Diencephalon (tissue), 2 donors: ENCODE results near the genes SEC61B, INVS and TEX10.

GRCh38 chr9:98978016-98978780, 34.5 kb downstream of the COL15A1 start:
- RAMPAGE, long total RNA: no peak

DNA sequence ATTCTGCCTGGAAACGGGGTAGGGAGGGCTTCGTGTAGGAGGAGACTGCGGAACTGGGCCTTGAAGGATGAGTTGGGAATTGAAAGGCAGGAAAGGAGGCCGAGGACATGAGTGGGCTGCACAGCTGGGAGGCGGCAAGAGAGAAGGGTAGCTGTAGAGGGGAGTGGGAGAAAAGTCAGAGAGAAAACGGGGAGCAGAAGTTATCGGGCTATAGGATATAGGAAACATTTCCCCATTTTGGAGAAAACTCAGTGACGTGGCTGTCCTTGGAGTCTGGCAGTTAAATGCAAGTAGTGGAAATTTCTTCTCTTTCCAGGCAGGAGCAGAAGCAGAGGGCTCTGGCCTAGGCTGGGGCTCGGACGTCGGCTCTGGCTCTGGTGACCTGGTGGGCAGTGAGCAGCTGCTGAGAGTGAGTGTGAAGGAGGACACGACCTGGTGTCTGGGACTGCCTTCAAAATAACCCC, 79.4 kb downstream of the COL15A1 start:
- RAMPAGE, long total RNA: no peak

DNA sequence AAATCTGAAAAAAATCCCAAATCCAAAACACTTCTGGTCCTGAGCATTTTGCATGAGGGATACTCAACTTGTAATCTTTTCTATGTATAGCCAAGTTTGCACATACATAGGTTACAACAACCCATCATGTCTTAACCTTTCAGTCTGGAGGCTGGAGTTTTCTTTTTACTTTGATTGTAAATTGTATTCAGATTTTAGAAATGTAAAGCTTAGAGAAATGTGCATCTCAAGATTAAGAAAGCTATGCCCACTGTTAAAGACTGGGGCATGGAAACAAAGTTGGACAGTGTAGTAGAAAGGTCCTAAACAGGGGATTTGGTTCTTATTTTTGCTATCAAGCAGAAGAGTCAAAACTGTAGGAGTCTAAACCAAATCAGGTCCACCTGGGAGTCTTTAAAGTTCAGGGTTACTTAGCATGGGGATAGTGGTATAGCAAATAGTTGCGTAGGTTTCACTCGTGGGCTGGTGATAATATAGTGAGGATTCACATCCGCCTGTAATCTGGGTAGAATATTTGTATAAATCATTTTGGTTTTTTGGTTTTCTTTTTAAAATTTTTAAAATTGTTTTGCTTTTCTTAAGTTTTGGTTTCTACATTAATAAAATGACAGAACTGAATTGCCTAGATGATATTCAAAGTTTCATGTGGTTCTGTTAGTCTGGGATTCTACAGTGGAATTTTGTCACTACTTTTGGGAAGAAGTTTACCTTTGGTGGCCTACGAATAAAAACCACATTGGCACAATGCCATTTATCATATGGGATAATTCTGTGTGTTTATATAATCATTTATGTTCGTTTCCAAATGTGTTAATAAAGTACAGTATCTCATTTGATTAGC, 18.4 kb downstream of the TGFBR1 start:
- RAMPAGE, long total RNA: no peak

DNA sequence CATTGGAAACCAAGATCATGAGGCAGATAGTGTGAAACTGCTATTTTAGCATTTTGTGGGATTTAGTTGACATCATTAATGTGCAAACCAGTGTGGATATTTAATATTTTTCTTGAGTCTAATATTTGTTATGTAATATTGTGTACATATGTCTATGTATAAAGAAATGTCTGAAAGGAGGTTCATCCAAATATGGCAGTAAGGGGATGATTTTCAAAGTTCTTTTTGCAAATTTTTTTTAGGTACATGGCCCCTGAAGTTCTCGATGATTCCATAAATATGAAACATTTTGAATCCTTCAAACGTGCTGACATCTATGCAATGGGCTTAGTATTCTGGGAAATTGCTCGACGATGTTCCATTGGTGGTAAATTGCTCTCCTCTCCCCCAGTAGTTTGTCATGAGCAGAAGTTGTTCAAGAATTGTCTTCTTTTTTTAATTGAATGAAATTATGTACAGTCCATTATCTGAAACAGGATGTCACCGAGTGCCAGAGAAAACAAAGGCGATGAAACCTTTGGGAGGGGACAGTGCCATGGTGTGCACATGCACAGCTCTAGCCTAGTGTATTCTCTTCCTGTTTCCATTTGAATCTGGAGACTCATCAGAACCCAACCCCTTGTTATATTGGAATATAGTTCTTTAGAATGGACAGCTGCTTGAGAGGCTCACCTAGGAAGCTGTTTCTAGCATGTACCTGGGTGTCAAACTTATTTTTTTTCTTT, 41.5 kb downstream of the TGFBR1 start:
- RAMPAGE, long total RNA: no peak

- RAMPAGE, long total RNA: start-site peak on the plus strand at chr9:99222263-99222443, 1,572 and 1,110 reads in 2 replicates
Observed at GRCh38 chr9:99222124-99223020, at the start of gene SEC61B. TSS of gene SEC61B (plus strand) at chr9:99222282.

GRCh38 chr9:99226227-99226561, 4.1 kb downstream of the SEC61B start:
- RAMPAGE, long total RNA: no peak

- RAMPAGE, long total RNA: no peak
Observed at GRCh38 chr9:99361783-99362303, 139.8 kb downstream of the SEC61B start.

DNA sequence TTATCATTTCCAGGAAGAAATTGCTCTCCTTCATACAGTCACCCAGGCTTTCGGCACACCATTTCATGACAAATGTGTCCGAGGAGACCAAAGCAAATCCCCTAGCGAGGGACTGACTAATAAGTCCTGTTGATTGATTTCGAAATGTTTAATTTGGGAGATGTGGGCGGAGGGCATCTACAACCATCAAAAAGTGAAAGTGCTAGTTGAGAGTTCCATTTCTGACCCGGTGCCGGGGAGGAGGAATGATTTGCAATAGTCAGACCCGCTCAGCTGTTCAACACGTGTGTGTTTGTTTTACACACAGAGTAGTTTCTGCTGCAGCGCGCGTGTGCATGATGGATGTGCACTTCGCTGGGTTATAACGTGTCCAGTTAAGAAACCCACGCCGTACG, 908 bp upstream of the NR4A3 start:
- RAMPAGE, long total RNA: no peak

DNA sequence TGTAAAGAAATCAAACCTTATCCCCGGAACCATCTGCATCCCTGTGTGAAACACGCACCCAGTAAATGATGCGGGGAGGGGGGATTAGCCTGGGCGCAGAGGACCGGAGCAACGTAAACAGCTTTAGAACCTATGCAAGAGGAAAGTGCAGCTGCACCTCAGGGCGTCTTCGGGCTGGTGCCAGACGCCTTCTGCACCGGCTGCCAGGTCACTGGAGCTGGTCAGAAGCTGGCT, 593 bp upstream of the NR4A3 start:
- RAMPAGE, long total RNA: no peak

DNA sequence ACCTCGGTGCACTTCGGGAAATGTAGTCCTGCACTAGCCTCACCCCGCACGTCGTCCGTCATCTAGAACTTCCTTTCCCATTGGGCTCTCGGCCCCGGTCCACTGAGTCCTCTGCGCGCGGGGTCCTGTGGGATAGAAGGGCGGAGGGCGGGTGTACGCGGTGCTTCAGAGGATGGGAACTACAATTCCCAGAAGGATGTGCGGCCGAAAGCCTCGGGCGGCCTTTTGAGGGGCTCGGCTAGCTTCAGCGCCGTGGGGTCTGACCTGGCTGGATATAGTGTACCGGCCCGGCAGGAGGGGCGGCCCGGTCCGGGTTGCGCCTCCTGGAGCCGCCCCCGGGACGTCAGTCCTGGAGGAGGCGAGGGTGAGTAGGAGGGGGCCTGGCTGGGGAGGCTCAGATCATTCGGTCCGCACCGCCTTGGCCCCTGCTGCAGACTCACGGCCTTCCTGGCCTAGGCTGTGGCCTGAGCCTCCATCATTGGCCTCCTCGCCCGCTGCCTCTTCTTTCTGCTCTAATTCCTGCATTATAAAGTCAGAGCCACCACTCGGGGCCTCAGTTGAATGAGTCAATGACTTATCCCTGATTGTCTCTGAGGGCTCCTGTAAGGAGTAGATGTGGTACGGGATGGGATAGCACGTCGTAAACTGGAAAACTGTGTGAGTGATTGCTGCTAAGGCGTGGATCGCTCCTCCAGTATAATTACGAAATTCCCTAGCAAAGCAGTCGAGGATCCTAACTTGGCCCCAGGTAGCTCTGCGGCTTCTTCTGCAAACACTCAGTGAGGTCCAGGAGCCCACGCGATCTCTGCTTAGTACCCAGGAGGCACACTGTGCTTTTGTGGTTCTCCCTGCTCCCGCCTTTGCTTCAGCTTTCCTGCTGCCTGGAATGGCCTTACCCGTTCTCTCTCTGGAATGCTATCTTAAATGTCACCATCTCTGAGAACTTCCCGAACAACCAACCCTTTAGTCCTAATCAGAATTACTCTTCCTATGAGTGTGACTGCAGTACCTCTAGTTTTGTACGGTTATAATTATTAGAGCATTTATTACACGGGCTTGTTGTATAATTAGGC, at the start of gene INVS:
INVS (plus strand) TSS at position 191 of the 1,073 bp plus-strand sequence.
- RAMPAGE, long total RNA: no peak

DNA sequence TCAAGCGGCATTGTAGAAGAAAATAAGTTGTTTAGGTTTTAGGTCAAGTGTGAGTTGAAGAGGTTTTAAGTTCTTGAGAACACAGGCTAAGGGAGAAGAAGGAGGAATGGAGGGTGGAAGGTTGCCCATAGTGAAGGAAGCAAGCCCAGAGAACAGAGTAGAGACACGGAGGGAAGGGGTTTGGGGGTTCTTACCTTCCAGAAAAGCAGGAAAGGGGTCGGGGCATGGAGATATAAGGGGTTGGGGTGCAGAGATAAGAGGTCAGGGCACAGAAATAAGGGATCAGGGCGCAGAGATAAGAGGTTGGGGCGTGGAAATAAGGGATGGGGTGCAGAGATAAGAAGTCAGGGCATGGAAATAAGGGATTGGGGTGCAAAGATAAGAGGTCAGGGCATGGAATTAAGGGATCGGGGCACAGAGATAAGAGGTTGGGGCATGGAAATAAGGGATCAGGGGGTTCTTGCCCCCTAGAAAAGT, 46.1 kb downstream of the INVS start:
- RAMPAGE, long total RNA: no peak

DNA sequence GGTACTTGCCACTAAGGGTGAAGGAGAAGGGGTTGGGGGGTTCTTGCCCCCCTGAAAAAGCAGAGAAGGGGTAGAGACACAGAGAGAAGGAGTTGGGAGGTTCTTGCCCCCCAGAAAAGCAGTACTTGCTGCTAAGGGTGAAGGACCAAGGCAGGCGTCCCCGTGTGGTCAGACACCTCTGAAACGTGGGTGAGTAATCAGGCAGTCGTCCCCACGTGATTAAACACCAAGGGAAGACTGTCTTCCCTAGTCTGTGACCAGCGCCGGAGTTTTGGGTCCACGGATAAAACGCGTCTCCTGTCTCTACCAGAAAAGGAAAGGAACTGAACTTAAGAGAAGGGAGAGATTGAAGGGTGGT, 46.5 kb downstream of the INVS start:
- RAMPAGE, long total RNA: no peak

GRCh38 chr9:100352743-100353225, at the start of gene TEX10:
TSS of gene TEX10 (minus strand) at chr9:100352942.
- RAMPAGE, long total RNA: start-site peak on the minus strand at chr9:100352862-100352947, 1,070 and 1,152 reads in 2 replicates

DNA sequence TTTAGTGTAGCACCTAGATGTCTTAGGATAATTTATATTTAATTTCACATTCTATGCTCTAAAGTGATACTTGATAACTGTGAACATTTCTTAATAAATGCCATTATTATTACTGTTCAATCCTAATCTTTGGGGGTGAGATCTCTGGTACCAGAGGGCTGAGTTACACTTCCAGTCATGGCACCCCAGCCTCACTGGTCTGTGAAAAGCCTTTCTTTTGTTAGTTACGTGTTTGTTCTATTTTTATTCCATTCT, 19.1 kb downstream of the MSANTD3 start:
- RAMPAGE, long total RNA: no peak

GRCh38 chr9:101326426-101326622, 58.5 kb downstream of the BAAT start:
- RAMPAGE, long total RNA: no peak

GRCh38 chr9:101400135-101400464, 1.4 kb downstream of the ZNF189 start:
- RAMPAGE, long total RNA: no peak

DNA sequence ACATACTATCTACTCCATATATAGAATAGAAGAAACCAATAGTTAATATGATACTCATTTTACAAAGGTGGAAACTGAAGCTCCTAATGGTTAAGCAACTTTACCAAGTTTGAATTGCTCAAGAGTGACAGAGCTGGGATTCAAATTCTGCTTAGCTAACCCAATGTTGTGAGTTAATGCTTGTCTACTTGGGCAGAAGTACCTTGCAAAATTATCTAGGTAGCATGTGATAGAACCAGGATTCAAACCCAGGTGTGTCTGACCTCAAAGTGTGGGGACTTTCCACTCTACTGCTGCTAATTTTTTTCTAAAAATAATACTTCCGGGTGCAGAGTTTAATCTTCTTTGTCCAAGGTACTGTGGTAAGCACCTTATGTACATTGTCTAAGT, 7.7 kb downstream of the ALDOB start:
- RAMPAGE, long total RNA: no peak

GRCh38 chr9:101428279-101428890, 7.2 kb downstream of the ALDOB start:
- RAMPAGE, long total RNA: no peak

DNA sequence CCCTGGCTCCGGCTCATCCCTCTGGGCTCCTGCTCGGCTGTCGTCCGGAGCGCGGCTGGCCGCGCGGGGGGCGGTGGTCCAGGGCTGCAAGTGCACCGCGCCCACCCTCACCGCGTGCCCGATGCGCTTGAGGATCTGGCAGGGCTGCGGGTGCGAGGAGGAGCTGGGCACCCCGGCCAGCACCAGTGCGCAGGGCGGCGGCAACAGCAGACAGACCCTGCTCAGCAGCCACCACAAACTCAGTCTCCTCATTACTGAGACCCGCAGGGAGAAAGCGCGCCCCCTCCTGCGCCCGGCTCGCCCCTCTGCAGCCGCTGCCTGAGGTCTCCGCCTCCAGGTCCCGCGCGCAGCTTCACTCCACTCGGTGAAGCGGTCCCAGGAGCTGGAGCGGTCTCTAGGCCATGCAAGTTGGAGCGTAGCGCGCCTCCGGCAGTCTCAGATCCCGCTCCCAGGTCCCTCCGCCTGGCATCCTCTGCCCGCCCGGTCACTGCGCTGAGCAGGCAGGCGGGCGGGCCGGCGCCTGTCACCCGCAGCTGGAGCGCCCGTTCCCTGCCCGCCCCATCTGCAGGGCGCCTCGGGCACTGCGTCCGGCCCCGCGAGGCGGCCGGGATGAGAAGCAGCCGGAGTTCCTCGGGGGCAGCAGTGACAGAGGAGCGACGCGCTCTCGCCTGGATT, 582 bp downstream of the GRIN3A start:
- RAMPAGE, long total RNA: no peak

DNA sequence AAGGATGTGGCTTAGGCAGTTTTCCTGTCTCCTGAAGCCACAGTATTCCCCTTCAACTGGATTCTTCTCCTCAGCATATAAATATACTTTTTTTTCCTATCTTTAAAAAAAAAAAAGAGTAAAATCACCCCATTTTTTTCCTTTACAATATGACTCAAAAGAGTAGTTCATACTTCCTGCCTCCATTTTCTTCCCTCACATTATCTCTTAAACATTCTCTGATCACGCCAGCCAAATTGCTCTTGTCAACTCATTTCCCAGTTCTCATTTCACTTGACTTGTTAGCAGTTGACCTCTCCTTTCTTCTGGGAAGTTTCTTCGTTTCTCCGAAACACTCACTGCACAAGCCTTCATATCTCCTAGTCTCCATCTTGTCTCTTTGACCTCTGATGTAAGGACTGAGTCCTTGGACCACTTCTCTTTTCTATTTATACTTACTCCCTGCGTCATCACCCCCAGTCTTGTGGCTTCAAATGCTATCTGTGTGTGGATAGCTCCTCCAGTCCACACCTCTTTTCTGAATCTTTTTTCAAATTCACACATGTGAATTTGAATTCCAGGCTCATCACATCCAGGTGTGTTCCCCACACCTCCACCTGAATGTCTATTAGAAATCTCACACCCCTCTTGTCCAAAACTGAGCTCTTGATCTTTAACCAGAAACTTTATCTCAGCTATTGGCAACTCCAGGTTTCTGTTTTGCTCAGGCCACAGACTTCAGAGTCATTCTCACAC, 11.3 kb downstream of the NIPSNAP3B start:
- RAMPAGE, long total RNA: no peak